Amniotic epithelial cell (primary cell): ENCODE measurements around the gene DCP1B.

DNA sequence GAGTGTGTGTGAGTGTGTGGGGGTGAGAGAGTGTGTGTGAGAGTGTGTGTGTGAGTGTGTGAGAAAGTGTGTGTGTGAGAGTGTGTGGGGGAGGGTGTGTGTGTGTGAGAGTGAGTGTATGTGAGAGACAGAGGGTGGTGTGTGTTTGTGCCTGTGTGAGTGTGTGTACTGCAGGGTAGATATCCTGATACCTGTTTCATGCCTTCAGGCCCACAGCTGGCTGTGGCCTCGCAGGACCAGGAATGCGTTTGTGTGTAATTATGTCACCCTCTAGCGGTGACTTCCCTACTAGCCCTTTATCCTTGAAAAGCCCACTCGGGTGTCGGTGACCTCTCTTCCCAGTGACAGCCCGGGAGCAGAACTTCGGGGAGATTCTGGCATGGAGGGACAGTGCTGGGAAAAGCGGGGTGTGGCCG lies 10.8 kb upstream of the FBXL14 start:
- RRBS = 5% methylated on average over 4 of the region's 9 CpGs

GRCh38 chr12:1660189-1661210 lies 30.4 kb upstream of the ADIPOR2 start:
- RRBS = no CpG with 5 or more reads among the region's 21 CpGs

- RRBS = 1% methylated on average over 9 of the region's 87 CpGs
Measured at GRCh38 chr12:1661341-1662440, 29.2 kb upstream of the ADIPOR2 start.

DNA sequence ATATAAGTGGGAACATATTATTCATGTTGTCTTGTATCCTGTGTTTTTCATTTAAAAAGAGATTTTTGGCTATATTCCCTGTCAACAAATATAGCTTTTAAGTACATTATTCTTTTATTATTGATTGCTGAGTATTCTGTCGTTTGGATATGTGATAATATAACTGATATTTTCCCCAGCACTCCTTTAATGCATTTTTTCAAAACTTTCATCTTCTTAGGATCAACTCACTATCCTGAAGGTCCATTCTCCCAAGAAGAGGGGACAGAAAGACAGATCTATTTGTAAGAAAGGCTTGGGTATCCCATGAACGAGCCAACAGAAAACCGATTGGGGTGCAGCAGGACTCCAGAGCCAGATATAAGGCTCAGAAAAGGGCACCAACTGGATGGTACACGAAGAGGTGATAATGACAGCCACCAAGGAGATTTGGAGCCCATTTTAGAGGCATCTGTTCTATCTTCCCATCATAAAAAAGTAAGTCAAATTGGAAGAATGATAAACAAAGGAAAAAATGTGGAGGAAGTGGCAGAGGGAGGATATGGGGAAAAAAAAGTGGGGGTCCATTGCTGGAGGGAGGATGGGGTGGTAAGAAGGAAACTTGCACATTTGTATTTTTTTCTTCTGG lies 63.3 kb downstream of the ADIPOR2 start:
- RRBS = no CpG with 5 or more reads among the region's 4 CpGs

DNA sequence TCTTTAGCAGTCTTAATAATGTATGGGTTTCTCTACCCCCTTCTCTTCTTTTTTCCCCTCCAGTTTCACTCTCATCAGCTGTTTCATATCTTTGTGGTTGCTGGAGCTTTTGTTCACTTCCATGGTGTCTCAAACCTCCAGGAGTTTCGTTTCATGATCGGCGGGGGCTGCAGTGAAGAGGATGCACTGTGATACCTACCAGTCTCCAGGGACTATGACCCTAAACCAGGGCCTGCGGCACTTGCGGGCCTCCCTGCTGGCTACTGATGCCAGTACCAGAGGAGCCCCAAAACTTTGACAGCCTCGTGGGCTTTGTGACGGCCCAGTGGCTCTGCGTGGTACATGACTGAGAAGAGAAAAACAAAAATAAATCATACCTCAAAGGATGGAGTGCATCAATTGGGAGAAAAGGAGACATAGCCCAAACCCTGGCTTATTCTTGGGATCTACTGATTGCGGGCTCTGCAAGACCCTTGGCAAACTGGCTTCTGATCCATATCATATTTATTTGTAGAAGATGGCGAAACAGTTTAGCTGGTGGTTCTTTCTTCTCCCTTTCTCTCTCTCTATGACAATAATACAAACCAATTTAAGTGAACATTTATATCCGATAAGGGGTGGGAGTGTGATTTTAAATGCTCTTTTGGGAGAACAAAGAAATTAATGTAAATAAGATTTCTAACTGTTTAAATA lies 34.3 kb upstream of the LRTM2 start:
- RRBS = no CpG with 5 or more reads among the region's 11 CpGs

- RRBS = no CpG with 5 or more reads among the region's 23 CpGs
Measured at GRCh38 chr12:1811496-1812156, 8.7 kb upstream of the LRTM2 start.

GRCh38 chr12:1933193-1933763 lies 14.8 kb upstream of the CACNA2D4 start:
- RRBS = no CpG with 5 or more reads among the region's 15 CpGs

- RRBS = no CpG with 5 or more reads among the region's 7 CpGs
Measured at GRCh38 chr12:1940019-1940330, 21.5 kb upstream of the CACNA2D4 start.

DNA sequence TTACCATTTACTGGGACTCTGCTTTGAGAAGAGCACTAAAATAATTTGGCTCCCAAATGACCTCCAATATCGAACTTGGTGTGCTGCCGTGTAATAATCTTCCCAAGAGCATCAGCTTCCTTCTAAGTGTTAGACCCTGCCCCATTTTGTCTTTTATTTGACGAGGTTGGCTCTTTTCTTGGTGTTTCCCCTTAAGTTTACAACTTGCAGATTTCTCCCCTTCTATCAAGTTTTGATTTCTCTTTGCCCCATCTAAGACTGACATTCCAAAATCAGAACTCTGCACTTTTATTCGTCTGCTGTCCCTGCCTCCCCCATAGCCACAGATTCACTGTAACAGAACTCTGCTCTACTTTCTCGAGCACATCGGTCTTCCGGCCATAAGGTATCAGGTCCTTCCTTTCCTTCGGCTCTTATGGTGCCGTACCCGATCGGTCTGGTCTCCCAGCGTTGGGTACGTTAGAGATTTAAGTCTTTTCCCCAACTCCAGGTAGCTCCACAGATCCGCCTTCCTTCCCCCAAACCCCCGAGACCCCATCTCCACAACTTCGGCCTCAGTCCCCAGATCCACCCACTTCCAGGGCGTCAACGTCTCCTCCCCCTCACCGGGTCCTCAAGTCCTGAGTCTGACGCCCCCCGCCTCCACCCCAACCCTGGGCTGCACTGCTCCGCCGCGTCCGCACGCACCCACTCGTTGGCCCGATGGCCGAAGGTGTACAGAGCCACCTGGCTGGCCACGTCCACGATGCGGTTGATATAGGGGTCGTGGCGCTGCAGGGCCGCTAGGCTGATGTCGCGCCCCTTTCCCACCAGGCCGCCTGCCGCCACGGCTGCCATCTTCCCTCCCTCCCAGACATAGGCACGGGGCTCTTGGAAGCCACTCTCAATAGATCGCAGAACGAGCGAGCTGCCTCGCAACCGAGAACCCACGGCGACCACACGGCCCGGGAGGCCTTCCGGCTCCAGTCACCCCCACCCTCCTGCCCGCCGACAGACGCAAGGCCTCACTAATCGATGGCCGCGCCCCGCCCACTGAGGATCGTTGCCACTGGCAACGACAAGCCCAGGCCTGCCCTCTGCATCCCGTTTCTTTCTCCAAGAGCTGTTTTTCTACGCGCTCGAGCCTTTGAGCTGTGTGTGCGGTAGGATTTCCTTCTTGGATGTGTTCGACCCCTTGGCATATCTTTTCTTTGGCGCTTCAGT lies at the start of gene DCP1B:
Gene DCP1B, minus strand, starts transcription at position 863 of the 1,203 bp plus-strand sequence.
- RRBS = no CpG with 5 or more reads among the region's 67 CpGs

DNA sequence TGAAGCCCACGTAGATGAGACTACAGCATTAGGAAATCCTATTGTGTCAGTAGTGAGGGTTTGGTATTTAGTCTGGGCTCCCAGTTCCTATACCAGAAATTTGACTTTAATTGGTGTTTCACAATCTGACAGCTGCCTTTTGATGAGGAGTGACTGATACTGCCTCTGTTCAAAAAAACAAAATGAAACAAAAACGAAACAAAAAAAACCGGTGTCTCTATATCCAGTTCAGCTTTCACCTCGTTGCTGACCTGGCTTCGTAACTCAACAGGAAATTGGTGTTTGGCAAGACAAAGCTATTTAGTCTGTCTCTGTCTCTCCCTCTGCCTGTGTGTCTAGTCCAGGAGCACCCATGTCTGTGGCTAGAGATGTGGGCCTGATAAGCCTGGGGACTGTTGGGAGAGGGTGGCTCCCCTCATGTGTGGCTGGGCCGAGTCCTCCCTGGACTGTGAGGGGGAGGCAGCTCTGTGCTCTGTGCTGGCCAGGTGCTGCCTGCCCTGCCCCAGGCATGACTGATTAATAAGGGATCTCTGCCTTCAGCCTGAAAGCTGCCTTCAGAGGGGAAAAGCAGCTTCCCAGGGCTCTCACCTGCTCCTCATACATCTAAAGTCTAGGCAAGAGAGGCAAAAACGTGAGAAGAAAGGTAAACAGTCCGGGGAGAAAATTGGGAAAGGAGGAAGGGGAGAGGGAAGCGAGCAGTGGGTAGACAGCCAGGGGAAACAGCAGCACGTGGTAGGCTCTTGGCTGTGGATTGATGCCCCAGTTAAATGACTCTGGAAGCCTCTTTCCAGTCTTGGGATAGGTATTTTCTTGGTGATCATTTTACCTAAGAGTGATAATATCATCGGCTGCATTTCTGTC lies 11.4 kb downstream of the CACNA1C start:
- RRBS = no CpG with 5 or more reads among the region's 11 CpGs

- RRBS = no CpG with 5 or more reads among the region's 7 CpGs
Measured at GRCh38 chr12:2169975-2170884, 117.4 kb downstream of the CACNA1C start.

GRCh38 chr12:2449298-2449556 lies 345.5 kb upstream of the FKBP4 start:
- RRBS = no CpG with 5 or more reads among the region's 6 CpGs

- RRBS = no CpG with 5 or more reads among the region's 21 CpGs
Measured at GRCh38 chr12:2540377-2541257, 254.2 kb upstream of the FKBP4 start.

DNA sequence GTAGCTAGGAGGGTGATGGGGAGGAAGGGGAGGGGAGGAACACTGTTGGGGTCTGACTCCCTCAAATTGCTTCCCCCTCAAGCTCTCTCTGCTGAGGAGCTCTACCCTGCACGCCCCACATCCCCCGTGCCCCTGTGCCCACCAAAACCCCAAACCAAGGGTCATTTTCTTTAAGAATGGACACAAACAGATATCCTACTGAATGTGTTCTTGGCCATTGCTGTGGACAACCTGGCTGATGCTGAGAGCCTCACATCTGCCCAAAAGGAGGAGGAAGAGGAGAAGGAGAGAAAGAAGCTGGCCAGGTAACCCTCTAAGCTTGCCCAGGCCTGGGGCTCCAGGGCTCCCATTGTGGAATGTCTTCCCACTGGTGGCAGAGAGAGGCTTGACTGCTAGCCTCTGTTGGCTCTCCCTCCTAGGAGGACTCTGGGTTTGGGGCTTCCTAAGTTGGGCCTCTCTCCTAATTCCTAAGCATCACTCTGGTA lies 210.4 kb upstream of the FKBP4 start:
- RRBS = no CpG with 5 or more reads among the region's 2 CpGs

DNA sequence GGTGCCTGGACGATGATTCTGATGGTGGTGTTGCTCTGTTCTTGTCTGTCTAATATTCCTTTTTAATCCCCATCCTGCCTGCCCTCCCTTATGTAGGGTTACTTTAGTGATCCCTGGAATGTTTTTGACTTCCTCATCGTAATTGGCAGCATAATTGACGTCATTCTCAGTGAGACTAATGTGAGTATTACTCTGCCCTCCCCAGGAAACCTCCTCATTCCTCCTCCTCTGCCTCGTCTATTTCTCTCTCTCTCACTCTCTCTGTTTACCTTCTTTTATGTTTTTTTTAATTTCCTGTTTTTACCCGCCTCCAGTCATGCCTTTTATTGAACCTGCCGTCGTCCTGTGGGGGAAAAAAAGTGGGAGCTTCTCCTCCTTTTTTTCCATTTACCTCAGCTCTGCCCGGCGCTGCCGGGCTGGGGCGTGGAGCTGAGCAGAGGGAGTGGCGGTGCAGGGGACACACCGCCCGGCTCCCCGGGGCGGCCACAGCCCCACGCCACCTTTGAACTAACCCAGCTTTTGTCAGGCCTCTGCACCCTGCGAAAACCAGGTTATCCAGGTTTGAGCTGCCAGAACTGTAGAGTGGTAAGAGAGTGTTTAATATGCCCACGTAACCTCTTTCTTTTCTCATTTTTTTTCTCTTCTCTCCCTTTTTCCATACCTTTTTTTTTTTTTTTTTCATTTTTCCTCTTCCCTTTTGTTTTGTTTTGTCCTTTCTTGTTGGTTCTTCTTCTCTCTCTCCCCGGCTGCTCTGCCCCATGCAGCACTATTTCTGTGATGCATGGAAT lies 161.0 kb upstream of the FKBP4 start:
- RRBS = 75% methylated on average over 5 of the region's 20 CpGs

DNA sequence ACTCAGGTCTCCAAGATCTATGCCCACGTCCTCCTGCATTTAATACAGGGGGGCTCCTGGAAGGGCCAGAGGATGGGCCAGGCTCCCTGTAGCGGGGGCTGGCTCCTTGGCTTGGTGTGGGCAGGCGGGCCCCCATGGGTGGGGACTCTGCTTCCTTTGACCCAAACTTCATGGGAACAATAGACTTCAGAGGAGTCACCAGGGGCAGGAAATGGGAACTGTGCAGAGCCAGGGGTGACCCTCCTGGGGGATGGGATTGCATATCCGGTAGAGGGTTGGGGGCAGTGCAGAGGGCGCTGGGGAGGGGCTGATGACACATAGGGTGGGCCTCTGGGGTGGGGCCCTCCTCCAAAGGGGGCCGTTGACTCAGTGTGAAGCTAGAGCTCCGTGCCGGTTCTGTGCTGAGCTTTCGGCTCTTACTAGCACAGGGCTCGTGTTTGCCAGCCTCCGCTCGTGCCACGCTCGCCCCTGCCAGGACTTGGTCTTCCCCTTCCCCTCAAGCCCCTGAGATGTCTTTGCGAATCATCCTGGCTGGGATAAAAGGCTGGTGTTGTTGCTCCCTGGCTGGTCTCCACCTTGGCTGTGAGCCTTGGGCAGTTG lies 4.7 kb downstream of the TEAD4 start:
- RRBS = no CpG with 5 or more reads among the region's 15 CpGs

- RRBS = 50% methylated on average over 2 of the region's 25 CpGs
Measured at GRCh38 chr12:2999301-2999894, 40.2 kb downstream of the TEAD4 start.

- RRBS = no CpG with 5 or more reads among the region's 12 CpGs
Measured at GRCh38 chr12:3132714-3133102, 55.5 kb downstream of the TSPAN9 start.

DNA sequence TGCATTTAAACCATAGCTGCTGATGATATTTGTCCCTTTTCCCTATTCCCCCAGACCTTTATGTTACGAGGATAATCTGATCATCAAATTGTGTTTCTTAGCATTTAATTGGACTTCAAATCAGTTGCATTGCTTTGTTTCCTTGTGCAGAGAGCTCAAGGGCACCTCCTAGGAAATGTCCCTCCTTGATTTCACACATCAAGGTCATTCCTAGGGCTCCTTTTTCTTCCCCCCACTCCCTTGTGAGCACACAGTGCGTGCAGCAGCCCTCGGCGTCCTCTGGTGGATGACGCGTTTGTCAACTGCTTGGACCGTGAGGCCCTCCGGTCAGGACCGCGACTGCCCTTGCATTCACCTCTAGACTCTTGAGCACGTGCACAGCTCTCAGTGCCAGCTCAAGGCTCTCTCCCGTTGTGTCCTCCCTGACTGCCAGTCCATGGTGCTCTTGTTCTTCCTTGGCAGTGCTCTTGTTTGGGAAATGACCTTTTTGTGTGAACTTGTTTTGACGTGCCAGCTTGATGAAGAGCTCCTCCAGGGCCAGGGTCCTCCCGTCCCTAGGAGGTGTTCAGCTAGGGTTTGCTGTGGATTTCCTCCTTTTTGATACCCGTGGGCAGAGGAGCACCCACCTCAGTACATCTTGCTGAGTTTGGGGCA lies 67.8 kb downstream of the TSPAN9 start:
- RRBS = no CpG with 5 or more reads among the region's 15 CpGs

DNA sequence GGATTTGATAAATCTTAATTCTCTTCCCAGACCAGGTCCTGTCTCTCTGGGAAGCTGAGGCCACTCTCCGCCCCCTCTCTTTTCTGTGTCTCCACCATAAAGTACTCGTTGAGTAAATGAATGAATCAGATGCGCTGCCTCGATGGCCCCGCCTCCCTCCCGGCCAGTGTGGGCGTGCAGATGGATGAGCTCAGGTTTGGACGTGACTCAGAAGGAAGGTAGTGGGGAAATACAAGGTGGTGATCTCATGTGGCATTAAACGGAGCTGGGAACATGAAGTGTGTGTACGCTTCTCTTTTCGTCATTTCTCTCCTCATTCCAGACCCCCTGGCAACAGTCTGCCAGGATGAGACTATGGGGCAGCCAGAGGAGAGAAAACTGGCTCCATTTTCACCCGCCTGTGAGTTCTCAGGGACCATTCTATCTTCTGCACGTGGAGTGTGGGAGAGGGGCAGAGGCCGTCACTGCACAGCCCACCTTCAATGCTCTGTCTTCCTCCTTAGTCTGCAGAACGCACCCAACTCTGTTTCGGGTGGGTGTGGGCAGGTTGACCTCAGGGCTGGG lies 91.6 kb downstream of the TSPAN9 start:
- RRBS = no CpG with 5 or more reads among the region's 16 CpGs